Foreskin fibroblast (primary cell): ENCODE measurements around the genes HCCS, AMELX and ATXN3L.

DNA sequence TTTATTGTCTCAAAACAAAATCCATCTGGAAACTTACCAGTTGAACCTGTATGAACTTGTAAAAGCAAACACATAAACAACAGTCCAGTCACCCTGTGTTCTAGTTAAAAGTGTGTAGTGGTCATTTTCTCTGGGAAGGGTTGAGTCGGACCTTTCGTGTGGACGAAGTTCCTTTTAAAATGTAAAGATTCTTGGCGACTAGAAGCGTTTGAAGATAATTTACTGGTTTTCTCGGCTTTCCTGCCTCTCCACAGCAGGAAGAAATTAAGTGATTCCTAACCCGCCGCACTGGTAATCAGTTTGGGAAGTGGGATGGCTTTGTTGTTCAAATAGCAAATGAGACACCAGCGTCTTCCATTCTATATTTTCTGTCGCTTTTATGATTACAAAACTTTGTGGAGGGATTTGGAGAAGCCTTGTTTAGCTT is 1.2 kb downstream of the SHROOM2 start:
- RRBS: no CpG with 5 or more reads among the region's 10 CpGs

GRCh38 chrX:9896307-9896745 is 70.8 kb upstream of the CLDN34 start:
- RRBS: no CpG with 5 or more reads among the region's 22 CpGs

GRCh38 chrX:10067075-10067651 is 89.6 kb upstream of the CLCN4 start:
- RRBS: no CpG with 5 or more reads among the region's 8 CpGs

DNA sequence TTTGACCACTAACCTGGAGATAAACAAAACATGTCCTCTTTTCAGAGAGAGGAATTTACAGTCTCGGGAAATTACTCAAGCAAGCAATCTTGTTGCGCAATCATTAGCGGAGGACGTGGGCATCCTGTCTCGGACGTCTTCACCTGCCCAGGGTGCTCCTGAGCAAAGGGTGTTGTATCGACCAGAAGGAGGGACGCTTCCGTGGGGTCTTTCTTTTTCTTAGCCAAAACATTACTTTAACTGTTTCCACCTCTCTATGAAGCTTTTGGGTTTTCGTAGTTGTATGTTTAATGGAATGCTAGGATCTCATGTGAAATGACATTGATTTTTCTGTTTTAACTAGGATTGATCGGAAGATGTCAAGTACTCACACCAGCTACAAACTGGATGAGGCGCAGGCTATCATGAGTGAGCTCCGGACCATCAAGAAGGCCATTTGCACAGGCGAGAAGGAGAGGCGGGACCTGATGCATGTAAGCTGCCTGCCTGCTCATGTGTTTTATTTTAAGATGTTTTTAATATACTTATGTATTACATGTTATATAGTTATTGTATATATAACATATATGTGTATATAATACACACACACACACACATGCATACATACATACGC is 66.2 kb upstream of the CLCN4 start:
- RRBS: no CpG with 5 or more reads among the region's 16 CpGs

- RRBS: no CpG with 5 or more reads among the region's 17 CpGs
These were observed 10.0 kb downstream of the CLCN4 start for GRCh38 chrX:10166570-10167358.

- RRBS: no CpG with 5 or more reads among the region's 7 CpGs
These were observed 1.3 kb downstream of the MID1 start for GRCh38 chrX:10619141-10619496.

GRCh38 chrX:11111032-11111603 is at the start of gene HCCS:
TSS of gene HCCS (plus strand) at chrX:11111332.
- RRBS: 3% methylated on average over 17 of the region's 47 CpGs

- RRBS: no CpG with 5 or more reads among the region's 7 CpGs
These were observed 24.1 kb downstream of the HCCS start for GRCh38 chrX:11135122-11135838.

GRCh38 chrX:11292998-11293466 is at the start of gene AMELX:
TSS of gene AMELX (plus strand) at chrX:11293413.
- RRBS: no CpG with 5 or more reads among the region's 3 CpGs

GRCh38 chrX:11461732-11462163 is 168.5 kb downstream of the AMELX start:
- RRBS: no CpG with 5 or more reads among the region's 2 CpGs

GRCh38 chrX:11759350-11760567 is 1.7 kb downstream of the MSL3 start:
- RRBS: no CpG with 5 or more reads among the region's 20 CpGs

DNA sequence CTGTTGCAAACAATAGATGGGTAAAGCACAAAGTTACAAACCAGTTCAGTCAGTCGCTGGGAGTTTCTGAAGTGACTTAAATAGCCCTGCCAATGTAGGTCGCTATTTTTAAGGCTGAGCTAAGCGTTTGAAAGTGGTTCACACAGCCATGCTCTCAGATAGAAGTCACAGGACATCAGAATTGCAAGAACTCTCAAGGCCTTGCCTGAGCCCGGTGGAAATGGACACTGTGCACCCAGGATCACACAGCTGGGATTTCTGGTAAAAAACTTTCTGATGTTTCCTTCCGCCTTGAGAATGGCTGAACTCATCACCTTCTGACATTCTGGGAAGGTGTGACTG is 296.4 kb upstream of the PRPS2 start:
- RRBS: no CpG with 5 or more reads among the region's 5 CpGs

DNA sequence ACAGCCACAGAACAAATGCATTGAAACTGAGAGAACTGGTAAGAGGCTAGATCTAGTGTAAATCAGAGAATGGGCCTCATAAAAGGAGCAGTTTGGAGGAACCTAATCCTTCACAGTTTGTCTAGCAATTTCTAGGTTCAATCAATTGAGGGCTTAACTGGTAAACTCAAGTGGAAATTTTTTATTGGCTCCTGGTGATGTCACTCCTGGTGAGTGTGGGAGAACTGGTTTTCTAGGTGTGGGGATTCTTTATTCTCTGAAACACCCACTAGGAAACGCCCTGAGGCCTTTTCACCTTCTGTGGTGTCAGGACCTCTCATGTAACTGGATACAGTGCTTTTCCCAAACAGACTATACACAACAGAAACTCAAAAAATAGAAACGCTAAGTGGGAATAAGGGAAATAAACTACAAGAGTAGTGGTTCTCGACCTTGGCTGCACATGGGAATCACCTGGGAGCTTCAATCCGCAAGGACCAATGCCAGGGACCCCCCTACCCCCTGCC is 27.7 kb upstream of the TMSB4X start:
- RRBS: no CpG with 5 or more reads among the region's 4 CpGs

DNA sequence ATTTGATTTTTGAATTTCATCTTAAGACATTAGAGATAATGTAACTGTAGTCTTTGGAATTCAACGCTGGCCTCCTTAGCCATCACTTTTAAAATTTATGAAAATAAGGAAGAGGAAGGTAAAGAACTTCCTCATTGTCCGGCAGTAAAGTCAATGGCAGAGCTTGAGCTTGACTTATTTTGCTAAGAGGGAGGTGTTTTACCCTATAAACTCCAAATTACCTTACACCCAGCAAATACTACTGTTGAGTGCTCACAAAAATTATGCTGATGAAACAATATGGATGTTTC is 733 bp upstream of the TMSB4X start:
- RRBS: no CpG with 5 or more reads among the region's 2 CpGs

DNA sequence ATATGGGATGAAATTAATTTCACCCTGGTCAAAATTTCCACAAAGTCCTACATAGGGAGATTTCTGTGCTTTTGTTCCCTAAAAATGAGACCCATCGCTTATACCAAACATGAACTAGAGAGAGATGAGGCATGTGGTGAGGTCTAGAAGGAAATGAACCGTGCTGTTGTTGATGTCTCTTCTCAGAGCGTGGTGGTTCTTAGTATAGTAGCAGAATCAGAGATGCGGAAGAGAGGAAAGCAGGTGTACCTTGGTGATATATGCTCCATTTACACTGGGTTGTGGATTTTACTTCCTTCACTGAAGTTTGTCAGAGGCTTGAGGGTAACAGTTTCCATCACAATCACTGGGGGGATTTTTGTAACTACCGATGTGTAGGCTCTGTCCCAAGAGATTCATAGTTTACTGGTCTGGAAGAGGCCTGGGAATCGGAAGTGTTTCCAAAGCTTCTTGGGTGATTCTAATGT is 30.2 kb upstream of the FAM9C start:
- RRBS: no CpG with 5 or more reads among the region's 6 CpGs

DNA sequence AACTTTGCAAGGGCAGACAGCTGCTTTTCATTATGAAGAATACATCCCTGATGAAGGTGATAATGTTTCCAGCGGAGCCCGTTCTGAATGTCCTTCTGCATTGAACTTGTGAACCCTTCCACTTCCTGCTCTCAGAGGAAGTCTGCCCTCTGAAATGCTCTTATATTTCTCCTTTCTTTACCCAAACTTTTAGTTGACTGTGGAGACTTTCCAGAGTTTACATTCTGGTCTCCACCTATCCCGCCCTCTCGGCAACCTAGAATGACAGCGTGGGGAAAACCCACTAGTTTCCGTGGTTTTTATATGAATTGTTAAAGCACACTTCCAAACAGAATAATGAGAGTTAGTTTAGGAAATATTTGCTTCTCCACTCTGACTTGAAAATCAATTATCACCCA is 123.5 kb upstream of the FAM9C start:
- RRBS: no CpG with 5 or more reads among the region's 6 CpGs

GRCh38 chrX:13319818-13320451 is at the start of gene ATXN3L:
TSS of gene ATXN3L (minus strand) at chrX:13320053.
- RRBS: no CpG with 5 or more reads among the region's 4 CpGs

DNA sequence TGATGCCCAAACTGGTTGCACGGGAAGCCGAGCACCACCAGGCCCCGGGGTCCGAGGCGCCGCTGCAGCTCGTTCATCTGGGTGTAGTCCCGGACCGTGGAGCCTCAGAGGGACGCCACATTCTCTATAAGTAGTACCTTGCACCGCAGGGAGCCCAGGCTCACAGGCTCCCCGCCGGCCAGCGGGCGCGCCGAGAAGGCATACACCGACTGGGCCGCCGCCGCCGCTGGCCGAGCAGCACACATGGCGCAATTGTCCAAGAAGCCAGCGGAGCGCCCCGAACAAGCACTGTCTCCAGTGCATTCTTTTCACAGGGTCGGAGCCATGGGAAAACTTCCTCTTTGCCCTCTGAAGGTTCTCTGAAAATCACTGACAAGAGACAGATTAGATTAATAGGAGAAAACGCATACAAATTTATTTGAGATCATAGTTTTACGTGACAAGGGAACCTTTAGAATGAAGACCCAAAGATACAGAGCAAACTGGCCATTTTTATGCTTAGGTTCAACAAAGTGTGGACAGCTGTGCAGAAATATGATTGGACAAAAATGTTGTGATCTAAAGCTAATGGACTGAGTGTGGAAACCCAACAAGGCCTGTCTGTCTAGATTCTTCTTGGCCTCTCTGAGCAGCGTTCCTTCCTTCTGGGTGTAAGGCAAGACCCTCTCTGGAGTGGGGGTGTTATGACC is 59.4 kb upstream of the ATXN3L start:
- RRBS: no CpG with 5 or more reads among the region's 31 CpGs

DNA sequence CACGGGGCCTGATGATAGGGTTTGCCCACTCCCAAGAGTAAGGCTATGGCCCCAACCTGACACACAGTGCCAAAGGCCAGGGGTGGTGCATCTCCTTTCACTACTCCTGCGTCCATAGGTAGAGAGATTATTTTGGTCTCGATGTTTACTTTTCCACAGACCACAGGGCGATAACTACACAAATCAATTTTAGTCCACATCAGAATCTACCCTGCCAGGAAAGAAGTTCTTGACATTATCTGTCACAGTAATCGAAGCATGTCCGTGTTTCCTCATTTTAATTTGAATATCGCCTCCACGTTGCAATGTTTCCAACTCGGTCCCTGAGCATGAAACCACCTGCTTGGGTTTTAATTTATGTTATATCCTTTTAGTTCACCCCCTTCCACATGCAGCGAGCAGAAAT is 100.0 kb upstream of the ATXN3L start:
- RRBS: no CpG with 5 or more reads among the region's 10 CpGs

DNA sequence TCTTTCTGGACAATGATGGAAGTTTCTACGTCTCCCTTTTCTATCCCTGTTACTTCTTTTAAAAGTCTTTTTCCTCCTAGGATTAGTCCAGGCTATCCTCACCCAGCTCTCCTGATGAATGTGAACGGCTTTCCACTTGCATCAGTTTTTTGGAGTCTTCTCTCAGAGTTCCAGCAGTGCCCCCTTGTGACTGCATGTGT is 7.0 kb upstream of the TCEANC start:
- RRBS: no CpG with 5 or more reads among the region's 2 CpGs